Diencephalon (tissue), 2 donors: ENCODE measurements around a stretch of chr15.

- RAMPAGE, long total RNA, result no peak
Measured at GRCh38 chr15:44651375-44651959, 12.0 kb downstream of the SPG11 start.

DNA sequence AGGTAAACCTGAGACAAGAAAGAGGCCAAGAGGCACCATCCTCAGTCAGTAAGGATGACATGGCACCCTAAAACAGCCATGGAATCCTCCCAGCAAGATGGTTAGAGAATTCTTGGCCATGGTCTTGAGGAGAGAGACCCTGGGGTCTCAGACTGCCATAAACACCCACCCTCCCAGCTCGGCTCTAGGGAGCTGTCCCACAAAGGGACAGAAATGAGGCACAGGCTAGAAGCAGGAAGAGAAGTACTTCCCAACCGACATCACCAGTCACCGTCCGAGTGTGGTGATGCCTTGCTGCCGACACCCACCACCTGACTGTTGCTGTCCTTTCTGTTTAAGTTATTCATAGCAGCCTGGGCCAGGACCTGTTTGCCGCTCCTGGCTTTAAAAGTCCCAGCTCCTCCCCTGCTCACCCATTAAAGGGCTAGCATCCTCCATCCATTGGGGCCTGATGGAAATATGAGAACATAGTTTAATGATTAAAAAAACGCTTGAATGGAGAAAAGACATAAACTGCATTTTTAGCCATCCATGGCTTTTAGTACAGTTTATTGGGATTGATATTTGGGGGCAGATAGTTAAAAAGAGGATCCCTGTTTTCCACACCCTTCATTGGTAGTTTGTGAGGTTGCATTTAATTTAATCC lies 13.2 kb upstream of the SPG11 start:
- RAMPAGE, long total RNA, result no peak

DNA sequence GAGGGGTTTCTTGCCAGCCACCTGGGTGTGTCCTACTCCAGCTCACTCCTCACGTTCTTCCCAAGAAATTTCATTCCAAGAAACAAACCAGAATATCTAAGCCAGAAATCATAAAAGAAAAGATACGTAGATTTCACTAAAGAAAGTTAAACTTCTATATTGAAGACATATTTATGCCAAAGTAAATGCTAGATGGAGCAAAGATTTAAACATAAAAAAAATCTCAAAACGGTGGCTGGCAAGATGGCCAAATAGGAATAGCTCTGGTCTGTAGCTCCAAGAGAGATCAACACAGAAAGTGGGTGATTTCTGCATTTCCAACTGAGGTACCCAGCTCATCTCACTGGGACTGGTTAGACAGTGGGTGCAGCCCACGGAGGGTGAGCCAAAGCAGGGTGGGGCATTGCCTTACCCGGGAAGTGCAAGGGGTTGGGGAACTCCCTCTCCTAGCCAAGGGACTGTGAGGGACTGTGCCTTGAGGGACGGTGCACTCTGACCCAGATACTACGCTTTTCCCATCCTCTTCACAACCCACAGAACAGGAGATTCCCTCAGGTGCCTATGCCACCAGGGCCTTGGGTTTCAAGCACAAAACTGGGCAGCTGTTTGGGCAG lies 19.2 kb upstream of the SPG11 start:
- RAMPAGE, long total RNA, result no peak

DNA sequence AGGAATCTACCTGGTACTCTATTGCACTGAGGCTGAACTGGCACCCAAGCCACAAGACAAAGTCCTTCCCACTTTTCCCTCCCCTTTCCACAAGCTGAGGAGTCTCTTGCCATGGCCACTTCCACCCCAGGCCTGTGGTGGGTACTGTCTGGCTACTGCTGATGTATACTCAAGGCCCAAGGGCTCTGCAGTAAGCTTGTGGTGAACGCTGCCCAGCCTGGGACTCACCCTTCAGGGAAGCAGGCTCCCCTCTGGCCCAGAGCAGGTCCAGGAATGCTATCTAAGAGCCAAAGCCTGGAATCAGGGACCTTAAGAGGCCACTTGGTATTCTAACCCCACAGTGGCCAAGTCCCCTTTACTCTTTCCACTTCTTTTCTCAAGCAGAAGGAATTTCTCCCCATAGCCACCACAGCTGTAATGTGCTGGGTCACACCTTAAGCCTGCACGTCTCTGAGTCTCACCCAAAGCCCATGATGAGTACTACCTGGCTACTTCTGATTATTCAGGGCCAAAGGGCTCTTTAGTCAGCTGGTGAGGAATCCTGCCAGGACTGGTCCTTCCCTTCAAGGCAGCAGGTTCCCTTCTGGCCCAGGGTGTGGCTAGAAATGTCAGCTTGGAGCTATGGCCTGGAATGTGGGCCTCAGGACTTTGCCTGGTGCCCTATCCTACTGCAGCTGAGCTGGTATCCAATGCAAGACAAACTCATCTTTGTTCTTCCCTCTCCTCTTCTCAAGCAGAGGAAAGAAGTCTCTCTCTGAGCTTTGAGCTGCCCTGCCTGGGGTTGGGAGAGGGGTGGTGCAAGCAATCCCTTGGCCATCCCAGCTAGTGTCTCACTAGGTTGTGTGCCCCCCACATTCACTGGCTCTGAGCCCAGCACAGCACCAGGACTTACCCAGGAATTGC lies 4.0 kb downstream of the PATL2 start:
- RAMPAGE, long total RNA, result no peak

DNA sequence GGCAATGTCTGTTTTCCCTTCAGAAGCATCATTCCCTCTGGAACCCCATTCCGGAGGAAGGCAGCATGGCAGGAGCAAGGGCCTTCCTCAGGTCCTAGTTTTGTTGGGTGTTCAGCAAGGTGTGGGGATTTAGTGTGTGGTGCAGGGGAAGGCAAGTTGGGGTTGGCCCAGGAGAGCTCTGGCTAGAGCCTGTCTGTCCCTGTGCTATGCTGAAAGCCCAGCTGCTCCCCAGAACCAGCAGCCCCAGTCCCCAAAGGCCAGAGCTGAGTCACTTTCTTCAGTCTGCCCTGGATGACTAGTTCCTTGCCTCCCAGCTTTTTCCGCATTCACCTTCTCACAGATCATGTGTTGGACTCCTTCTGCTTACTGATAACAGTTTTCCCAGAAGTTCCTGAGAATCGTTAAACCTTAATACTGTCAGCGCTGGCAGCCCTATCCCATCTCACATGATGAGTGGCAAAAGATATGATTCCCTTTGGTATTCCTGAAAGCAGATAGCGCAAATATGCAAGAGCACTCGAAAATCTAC lies 84.1 kb downstream of the TRIM69 start:
- RAMPAGE, long total RNA, result no peak

GRCh38 chr15:45024479-45025057 lies 1.6 kb downstream of the SORD start:
- RAMPAGE, long total RNA, result no peak

DNA sequence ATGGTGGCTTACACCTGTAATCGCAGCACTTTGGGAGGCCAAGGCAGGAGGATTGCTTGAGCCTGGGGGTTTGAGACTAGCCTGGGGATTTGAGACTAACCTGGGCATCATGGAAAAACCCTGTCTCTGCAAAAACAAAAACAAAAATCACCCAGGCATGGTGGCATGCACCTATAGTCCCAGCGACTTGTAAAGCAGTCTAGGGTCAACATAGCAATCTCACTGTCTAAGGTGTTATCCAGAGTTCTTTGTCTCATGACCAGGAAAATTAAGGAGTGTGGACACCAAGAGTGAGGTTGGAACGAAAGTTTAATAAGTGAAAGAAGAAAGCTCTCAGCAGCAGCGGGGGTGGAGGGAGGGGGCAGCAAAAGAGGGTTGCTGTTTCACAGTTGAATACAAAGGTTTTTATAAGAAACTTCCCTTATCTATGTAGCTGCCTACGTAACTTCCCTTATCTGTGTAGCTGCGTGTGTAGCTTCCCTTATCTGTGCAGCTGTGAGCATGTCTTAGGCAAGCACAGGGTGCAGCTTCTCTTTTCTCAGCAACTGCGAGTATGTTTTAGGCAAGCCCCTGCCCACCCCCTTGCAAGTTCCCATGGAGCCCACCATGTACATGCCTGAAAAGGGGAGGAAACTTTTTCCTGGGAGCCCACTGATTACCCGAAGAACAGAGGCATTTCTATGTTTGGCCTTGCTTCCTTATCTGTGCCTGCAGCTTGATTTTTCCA lies 25.6 kb downstream of the SORD start:
- RAMPAGE, long total RNA, result no peak

DNA sequence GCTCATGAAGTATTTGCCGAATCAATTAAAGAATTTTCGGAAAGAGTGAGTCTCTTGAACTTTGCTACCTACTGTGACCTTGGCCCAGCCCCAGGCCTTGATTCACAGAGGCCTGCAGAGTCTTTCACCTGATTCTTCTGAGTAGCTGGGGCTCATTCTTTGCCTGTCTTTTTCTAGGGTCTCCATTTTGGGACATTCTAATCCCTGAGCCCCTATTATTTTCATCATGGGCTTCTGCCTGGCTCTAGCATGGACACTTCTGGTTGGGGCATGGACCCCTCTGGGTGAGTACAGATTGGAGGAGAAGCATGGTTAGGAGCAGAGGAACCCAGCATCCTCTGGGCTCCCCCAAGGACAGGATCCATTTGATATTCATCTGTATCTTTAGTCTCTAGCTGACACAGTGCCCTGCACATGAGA lies 2.0 kb downstream of the DUOX1 start:
- RAMPAGE, long total RNA, result no peak

- RAMPAGE, long total RNA, result no peak
Measured at GRCh38 chr15:45147853-45148453, 18.2 kb downstream of the DUOX1 start.

DNA sequence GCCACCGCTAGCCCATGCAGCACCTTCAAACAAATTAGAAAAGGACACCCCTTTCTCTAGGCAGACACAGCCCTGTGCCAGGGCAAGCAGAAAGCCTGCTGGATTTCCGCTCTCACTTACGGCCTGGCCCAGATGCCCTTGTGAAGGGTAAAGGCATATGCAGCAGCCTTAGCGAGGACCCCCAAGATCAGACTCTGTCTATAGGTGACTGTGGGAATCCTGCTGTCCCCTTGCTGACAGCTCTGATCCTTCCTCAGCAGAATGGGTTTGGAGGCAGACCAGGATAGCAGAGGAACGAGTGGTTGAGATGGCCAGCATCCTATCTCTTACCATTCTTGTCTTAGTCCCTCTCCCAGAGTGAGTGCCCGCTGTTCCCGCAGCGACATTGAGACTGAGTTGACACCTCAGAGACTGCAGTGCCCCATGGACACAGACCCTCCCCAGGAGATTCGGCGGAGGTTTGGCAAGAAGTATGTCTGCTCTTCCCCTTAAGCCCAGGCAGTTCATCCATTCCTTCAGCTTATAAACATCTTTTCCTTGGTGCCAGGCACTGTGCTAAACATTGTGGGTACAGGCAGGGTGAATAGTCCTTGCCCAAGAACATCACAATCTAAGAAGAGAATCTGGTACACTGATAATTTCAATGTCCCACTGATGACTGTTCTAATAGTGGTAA lies 21.1 kb downstream of the DUOX1 start:
- RAMPAGE, long total RNA, result no peak

DNA sequence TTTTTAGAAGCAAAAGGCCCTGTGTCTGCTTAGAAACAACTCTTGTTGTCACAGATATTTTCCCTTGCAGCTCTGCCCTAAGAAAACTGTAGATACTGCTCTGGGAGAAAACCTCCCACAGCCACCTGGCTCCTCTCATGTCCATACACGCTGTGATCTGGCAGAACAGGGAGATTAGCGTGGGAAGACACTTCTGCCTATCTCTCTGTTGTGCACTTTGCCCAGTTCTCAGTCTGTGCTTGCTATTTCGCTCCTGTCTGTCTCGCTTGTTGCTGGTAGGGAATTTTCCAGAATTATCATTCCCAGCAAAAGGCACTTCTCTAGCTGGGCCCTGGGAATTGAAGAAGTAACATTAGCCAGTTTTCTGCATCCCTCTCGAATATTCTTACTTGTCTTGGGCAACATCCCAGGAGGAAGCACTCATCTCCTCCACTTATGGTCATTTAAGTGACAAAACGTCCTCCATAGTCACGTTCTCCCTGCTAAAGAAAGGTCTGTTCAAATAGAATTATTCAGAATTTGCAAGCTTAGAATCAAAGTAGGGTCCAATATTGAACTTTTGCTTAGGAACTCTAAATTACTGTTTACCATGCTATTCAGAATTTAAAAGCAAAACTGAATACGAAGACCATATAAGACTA lies 8.2 kb upstream of the GATM start:
- RAMPAGE, long total RNA, result no peak

DNA sequence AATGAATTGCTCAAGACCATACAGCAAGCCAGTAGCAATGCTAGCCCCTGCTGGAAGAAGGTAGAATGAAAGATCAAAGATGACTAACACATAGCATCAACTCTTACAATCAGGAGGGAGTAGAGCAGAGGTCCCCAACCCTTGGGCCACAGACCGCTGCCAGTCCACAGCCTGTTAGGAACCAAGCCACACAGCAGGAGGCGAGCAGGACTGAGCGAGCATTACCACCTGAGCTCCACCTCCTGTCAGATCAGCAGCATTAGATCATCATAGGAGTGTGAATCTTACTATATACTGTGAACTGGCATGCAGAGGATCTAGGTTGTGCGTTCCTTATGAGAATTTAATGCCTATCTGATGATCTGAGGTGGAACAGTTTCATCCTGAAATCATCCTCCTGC lies 8.2 kb upstream of the SPATA5L1 start:
- RAMPAGE, long total RNA, result no peak

- RAMPAGE, long total RNA, result no peak
Measured at GRCh38 chr15:45403124-45404069, 1.3 kb downstream of the SPATA5L1 start.

- RAMPAGE, long total RNA, result no peak
Measured at GRCh38 chr15:45456166-45457225, 26.1 kb downstream of the C15orf48 start.

DNA sequence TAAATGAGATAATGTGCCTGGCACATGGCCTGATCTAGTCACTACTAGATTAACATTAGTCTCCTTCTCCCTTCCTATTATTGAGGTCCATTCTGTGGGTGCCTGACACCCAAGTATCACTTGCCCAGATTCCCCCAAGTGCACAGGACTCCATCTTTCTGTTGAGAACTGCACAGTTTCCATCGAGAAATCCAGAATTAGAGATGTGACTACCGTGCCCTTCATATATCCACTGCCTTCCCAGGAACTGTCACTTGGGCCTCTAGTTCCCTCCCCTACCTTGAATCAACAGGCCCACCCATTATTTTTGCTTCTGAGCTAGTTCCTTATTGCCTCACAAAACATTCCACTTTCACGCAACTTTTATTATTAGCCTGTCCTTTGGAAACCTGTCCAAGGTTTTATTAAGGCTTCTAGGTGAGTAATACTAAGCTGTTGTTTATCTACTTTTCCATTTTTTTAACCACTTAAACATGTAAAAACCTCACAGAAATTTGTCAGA lies 17.1 kb upstream of the SLC30A4 start:
- RAMPAGE, long total RNA, result no peak

GRCh38 chr15:45583536-45583921 lies 3.6 kb upstream of the BLOC1S6 start:
- RAMPAGE, long total RNA, result no peak

- RAMPAGE, long total RNA, result no peak
Measured at GRCh38 chr15:45585785-45586480, 1.2 kb upstream of the BLOC1S6 start.

GRCh38 chr15:45751631-45751969 lies 116.8 kb downstream of the SQOR start:
- RAMPAGE, long total RNA, result no peak

- RAMPAGE, long total RNA, result no peak
Measured at GRCh38 chr15:46472606-46473018, 837.8 kb downstream of the SQOR start.

- RAMPAGE, long total RNA, result no peak
Measured at GRCh38 chr15:47812466-47813012, 95.2 kb downstream of the SEMA6D start.